A375 (cell line): ENCODE measurements around a stretch of chr1.

DNA sequence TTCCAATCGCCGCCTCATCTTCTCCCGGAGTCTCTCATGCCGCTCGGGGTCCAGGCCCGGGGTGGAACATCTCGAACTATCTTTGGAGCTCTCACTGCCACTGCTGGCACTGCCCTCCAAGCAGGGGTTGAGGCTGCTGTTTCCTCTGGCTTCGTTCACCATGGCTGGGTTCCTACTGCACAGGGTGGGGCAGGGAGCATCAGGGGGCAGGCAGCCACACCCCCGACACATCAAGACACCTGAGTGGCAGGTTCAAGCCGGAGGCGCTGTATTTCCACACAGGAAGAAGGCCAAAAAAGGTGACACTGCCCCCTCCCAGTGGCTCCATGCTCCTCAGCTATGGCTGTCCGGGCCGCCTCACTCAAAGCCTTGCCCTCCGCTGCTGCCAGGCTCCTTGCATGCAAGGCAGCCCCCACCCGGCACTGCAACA, 2.8 kb downstream of the MTHFR start:
- RAMPAGE, long total RNA, result no peak

DNA sequence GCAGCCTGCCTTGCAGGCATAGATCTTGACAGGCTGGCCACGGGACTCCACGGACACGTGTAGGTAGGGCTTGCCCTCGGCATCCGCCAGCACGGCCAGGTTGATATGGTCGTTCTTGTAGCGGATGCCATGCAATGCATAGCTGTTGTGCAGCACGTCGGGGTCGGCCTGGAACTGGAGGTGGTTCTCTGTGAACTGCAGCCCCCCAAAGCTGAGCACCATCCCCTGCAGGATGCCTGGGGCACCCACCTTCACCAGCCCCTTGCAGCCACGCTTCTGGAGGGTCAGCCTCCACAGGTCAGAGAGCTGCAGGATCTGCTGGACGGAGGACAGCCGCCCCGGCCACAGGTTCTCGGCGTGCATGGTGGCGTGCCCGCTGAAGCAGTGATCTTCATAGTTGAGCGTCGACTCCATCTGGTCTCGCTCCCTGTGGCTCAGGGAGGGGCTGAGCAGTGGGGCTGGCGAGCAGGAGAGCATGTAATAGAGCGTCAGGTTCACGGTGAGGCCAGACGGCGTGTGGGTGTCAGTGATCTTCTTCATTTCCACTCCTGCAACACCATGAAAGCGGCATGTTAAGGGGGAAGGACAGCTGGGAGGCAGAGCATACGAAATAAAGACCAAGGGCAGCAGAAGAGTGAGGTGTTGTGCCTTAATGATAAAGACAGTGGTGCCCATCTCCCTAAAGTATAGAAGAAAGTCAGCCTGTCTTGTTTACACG, 3.1 kb downstream of the KIAA2013 start:
- RAMPAGE, long total RNA, result no peak

- RAMPAGE, long total RNA, result no peak
Observed at GRCh38 chr1:11924654-11925716, 1.2 kb downstream of the KIAA2013 start.

GRCh38 chr1:11967235-11967674, 13.0 kb upstream of the MFN2 start:
- RAMPAGE, long total RNA, result no peak

DNA sequence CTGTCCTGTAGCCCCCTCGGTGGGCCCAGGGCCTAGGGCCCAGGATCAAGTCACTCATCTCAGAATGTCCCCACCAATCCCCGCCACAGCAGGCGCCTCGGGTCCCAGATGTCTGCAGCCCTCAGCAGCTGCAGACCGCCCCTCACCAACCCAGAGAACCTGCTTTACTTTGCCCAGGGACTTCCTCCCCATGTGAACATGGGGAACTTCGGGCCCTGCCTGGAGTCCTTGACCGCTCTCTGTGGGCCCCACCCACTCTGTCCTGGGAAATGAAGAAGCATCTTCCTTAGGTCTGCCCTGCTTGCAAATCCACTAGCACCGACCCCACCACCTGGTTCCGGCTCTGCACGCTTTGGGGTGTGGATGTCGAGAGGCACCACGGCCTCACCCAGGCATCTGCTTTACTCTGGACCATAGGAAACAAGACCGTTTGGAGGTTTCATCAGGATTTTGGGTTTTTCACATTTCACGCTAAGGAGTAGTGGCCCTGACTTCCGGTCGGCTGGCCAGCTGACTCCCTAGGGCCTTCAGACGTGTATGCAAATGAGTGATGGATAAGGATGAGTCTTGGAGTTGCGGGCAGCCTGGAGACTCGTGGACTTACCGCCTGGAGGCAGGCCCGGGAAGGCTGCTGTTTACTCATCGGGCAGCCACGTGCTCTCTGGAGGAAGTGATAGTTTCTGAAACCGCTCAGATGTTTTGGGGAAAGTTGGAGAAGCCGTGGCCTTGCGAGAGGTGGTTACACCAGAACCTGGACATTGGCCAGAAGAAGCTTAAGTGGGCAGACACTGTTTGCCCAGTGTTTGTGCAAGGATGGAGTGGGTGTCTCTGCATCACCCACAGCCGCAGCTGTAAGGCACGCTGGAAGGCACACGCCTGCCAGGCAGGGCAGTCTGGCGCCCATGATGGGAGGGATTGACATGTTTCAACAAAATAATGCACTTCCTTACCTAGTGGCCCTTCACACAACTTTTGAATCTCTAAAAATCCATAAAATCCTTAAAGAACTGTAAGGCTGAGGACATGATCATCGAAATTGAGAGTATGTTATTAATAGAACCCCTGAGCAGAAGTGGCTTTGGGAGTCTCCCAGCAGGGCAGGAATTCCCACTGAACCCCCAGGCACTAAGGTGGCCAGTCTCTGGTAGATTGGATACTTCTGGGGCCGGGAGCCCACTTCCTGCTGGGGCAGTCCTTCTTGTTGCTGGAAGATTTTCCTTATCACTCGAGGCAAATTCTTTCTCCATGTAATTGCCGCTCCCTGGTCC, 23.2 kb upstream of the TNFRSF1B start:
- RAMPAGE, long total RNA, result no peak

DNA sequence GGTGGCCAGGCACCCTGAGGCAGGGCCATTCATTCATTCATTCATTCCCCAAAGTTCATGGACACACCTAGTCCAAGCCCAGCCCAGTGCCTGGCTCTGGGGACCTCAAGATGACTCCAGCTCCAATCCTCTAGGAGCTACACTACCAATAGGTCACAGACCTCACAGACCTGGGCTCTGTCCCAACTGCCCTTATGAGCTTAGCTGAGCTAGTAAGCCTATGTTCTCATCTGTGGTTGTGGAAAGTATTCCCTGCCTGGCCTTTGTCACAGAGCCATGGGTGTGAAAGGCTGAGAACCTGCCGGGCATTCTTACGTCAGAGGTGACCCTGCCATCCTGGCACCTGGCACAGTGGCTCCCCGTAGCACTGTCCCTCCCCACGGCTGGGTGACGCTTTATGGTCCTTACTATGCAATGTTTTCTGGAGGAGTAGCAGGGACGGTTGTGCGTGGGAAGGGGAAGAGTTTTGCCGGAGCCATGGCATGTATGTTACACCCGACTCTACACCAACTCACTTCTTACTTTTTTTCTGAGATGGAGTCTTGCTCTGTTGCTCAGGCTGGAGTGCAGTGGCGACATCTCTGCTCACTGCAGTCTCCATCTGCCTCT, 3.5 kb downstream of the TNFRSF1B start:
- RAMPAGE, long total RNA, result no peak

- RAMPAGE, long total RNA, result no peak
Observed at GRCh38 chr1:12172412-12172855, 5.6 kb downstream of the TNFRSF1B start.

DNA sequence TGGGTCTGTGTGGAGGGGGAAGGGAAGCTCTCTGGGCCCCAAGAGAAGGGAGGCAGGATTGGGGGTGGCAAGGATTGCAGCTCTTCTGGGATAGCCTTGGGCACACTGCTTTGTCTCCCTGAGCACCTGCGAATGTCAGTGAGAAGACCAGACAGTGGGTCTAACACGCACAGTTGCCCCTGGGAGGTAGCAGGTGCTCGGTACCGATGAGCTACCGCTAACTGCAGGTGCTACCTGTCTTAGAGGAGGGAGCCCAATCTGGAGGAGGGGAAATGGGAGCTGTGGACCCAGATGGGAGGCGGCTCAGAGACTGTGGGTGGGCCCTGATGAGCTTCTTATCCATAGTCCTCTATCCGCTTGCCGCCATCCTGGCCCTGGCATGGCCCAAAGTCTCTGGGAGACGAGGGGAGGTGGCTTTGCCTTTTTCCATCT, 16.1 kb downstream of the TNFRSF1B start:
- RAMPAGE, long total RNA, result no peak

DNA sequence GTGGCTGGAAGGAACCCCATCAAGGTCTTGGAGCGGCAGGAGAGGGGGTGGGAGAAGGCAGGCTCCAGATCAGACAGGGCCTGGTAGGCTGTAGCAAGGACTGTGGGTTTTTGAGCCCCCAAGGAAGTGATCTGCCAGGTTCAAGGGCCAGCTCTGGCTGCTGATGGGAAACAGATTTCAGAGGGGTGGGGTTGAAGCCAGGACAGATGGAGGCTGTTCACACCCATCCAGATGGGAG, 24.6 kb upstream of the VPS13D start:
- RAMPAGE, long total RNA, result no peak

DNA sequence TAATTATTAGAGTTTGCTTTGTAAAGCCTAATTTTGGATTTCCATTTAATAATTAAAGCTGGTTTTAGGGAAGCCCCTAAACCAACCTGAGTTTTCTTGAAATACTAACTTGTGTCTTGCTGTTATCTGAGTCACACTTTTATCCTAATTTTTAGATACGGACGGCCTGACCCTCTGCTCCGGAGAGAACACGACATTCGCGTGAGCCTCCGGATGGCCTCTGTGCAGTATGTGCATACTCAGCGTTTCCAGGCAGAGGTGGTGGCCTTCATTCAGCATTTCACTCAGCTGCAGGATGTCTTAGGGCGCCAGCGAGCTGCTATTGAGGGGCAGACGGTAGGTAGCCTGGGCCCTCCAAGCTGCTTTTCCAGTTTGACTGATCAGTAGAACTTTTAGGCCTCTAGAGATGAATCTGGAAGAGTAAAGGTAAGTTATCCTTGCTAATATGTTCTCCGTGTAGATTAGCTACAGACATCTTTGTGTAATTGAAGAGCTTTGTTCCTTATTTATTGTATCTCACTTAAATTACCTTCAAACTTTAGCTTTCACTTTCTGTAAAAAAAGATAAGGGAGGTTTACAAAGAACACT, 63.6 kb downstream of the VPS13D start:
- RAMPAGE, long total RNA, result no peak

- RAMPAGE, long total RNA, result no peak
Observed at GRCh38 chr1:12438488-12439176, 179.4 kb downstream of the DHRS3 start.

- RAMPAGE, long total RNA, result no peak
Observed at GRCh38 chr1:12453966-12454423, 164.0 kb downstream of the DHRS3 start.

DNA sequence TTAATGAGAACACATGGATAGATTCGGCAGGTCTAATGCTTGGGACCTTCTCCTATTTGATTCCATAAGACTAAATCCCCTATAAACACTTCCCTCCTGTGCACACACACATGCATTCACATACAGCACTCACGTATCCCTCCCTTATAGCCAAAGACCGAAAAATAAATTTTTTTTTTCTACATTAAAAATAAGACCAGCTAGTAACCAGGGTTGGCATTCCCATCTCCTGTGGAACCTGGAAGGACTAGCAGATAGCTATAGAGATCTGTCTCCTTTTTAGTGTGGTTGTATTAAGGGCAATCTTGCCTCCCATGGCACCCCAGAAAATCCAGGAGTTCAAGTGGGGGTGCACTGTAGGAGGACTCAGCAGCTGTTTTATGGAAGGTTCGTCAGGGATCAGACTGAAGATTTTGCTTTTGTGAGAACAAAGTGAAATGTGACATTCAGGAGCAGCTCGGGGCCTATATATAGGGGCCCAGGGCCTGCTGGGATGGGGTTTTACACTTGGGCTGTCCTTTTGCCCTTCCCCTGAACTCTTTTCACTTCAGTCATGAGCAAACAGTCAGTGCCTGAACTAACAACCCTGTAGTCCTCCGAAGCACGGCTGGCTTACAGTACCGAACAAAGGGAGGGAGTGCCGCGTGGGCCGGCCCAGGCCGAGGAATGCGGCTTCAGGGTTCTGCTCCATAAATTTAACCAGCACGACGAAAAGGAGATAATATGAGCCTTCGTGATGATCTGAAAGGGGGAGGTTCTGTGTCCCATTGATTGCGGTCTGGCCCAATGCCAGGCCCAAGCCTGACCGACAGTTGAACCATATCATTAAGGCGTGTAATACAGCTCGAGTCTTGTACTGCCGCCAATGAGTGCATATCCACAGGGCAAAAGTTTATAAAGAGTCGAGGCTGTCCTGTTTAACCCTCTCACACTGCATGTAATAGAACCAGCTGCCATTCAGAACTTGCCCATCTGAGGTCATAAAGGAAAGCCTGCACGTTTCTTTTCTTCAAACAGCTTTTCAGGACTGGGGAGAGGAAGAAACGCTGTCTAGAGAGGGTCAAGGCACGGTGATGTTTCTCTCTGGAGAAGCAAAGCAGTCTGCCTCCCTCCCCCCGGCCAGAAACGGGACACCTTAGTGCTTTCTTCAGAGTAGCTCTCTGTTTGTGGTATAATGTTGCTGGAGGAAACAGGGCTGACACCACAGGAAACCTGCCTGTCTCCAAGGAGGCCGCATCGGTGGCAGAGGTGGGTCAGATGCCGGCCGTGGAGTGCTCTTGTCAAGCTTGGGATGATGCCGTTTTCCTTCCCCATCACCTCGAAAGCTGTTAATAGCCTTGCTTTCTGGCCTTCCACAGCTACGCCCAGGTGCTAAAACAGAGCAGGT, 139.9 kb downstream of the DHRS3 start:
- RAMPAGE, long total RNA, result no peak

- RAMPAGE, long total RNA, result no peak
Observed at GRCh38 chr1:12486062-12487232, 131.6 kb downstream of the DHRS3 start.

- RAMPAGE, long total RNA, result no peak
Observed at GRCh38 chr1:12525545-12525889, 92.5 kb downstream of the DHRS3 start.

- RAMPAGE, long total RNA, result no peak
Observed at GRCh38 chr1:12539977-12540992, 77.7 kb downstream of the DHRS3 start.

DNA sequence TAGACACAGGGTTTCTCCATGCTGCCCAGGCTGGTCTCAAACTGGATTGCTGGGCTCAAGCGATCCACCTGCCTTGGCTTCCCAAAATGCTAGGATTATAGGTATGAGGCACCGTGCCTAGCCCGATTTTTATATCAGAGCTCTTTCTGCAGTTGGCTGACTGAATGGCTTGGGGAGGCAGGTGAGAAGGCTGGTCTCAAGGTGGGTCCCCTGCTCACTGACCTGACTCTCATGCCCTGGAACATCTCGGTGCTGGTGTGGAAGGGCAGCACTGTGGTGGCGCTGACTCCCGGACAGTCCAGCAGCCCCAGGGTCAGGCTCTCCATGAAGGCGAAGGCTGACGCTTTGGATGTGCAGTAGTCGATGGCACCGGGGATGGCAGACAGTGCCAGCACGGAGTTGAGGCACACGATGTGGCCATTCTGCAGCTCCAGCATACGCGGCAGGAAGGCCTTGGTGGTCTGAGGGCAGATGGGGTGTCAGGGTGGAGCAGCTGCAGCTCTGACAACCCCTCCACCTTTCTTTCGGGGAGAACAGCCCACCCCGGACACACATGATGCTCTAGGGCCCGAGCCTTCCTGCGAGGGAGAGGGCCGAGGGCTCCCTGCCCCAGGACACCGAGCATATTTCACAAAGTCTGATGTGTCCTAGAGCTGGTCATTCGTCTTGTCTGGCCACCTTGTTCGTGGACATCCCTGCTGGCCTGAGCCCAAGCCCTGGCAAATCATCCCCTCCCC, 39.3 kb downstream of the DHRS3 start:
- RAMPAGE, long total RNA, result no peak

DNA sequence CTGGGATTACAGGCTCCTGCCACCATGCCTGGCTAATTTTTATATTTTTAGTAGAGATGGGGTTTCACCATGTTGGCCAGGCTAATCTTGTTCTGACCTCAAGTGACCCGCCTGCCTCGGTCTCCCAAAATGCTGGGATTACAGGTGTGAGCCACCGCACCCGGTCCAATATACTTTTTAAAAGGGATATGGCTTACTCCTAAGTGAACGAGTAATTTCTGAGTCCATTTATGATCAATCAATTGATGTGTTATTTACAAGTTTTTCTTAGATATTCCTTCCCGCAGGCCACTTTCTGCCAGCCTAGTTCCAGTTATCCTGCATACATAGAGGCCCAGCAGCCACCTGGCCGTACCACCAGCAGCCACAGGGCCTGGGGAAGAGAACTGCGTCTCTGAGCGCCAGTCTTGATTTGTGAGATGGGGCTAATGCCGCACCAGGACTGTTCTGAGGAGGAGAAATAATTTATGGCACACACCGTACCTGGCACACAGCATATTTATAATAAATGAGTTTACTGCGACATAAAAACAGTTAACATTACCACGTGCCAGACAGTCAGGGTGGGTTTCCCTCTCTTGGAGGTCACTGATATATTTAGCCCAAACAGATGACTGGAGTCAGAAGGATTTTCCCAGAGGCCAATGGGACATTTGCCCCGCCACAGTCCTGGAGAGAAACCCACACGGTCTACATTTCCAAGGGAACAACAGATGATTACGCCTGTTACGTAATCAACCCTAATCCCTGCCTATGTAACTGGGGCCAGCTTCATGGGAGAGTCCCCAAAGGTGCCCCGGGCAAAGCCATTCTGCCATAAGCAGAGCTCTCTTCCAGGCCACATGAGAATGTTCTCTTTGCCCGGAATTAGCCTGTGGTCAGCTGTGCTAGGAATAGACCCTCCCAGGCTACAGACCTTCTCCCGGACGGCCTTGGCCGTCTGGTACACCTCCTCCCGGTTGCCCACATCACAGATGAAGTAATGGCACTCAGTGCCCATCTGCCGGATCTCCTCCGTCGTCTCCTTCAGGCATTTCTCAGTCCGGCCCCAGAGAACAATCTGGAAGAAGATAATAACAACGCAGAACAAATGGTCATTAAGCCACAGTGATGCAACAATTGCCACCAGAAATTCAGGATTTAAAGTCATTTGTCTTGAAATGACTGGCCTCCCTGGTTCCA, 38.0 kb downstream of the DHRS3 start:
- RAMPAGE, long total RNA, result no peak

- RAMPAGE, long total RNA, result no peak
Observed at GRCh38 chr1:12610550-12611260, 7.3 kb downstream of the DHRS3 start.

DNA sequence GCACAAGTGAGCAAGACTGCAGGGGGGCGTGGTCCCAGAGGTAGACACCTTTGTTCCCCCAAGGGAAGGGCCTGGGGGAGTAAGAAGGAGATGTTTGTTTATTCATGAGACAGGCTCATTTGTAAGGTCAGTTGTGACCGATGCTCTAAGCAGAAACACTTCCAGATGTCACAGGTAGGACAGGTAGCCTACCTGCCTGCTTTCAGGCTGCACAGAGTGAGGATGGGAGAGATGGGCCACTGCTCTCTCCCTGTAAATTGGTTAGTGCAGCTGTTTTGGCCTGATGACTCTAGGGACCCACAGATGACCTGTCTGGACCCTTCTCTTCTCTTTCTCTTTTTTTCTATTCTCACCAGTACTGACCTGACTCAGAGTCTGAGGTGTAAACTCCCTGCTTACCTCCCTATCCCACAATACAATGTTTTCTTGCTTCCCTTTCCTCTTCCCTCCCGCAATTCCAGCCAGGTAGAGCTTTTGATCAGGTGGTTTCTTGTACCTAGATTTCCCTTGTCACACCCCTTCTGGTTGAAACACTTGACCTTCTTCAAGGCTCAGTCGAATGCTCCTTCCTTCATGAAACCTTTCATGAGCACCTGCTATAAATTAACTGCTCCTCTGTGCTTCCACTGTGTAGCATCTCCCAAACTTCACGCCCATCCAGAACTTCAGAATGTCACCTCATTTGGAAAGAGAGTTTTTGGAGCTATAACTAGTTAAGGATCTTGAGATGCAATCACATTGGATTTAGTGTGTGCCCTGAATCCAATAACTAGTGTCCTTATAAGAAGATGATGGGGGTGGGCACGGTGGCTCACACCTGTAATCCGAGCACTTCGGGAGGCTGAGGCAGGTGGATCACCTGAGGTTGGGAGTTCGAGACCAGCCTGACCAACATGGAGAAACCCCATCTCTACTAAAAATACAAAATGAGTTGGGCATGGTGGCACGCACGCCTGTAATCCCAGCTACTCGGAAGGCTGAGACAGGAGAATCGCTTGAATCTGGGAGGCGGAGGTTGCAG, 5.7 kb downstream of the DHRS3 start:
- RAMPAGE, long total RNA, result no peak